Right atrium auricular region (tissue), 2 donors: Measurements from ENCODE around the genes RIBC2 and TTC38.

- PRO-cap = no peak
- RAMPAGE, long total RNA, 2 experiments = no peak in any of the 2 experiments
These were observed at the start of gene RIBC2 for GRCh38 chr22:45413288-45414369. Gene RIBC2 (plus strand): TSS chr22:45413693.

DNA sequence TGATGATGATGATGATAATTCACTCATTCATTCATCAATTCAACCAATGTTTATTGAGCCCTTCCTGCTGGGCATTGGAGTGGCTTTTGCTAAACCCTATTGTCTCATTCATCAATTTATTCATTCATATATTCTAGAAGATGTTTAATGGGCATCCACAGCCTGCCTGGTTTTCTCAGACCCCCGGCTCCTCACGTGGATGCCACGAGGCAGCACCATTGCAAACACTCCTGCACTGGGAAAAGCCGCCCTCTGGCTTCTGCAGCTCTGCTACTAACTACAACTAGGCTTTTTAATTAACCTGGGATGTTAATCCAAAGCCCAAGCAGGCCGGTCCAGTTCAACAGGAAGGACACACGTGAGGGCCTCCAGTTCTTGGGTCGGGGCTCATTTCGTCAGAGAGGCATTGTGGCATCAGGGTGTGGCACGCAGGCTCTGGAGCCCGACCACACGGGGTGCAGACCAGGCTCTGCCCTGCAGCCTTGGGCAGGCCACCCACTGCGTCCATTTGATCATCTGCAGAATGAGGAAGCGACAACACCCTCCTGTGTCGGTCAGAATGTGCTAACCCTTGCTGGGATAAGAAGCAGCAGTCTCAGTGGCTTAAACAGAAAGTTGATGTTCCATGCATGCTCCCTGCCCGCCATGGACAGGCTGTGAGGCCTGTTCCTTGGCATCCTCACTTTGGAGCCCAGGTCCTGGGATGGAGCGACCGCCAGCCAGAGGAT is 10.6 kb downstream of the RIBC2 start:
- PRO-cap = no peak
- RAMPAGE, long total RNA, 2 experiments = no peak in any of the 2 experiments

- PRO-cap = no peak
- RAMPAGE, long total RNA, 2 experiments = no peak in any of the 2 experiments
These were observed 69.1 kb upstream of the ATXN10 start for GRCh38 chr22:45602527-45602874.

GRCh38 chr22:45683378-45683577 is 11.6 kb downstream of the ATXN10 start:
- PRO-cap = no peak
- RAMPAGE, long total RNA, 2 experiments = no peak in any of the 2 experiments

- PRO-cap = no peak
- RAMPAGE, long total RNA, 2 experiments = no peak in any of the 2 experiments
These were observed 85.5 kb downstream of the ATXN10 start for GRCh38 chr22:45756953-45757623.

- PRO-cap = no peak
- RAMPAGE, long total RNA, 2 experiments = no peak in any of the 2 experiments
These were observed 97.4 kb downstream of the ATXN10 start for GRCh38 chr22:45769012-45769498.

DNA sequence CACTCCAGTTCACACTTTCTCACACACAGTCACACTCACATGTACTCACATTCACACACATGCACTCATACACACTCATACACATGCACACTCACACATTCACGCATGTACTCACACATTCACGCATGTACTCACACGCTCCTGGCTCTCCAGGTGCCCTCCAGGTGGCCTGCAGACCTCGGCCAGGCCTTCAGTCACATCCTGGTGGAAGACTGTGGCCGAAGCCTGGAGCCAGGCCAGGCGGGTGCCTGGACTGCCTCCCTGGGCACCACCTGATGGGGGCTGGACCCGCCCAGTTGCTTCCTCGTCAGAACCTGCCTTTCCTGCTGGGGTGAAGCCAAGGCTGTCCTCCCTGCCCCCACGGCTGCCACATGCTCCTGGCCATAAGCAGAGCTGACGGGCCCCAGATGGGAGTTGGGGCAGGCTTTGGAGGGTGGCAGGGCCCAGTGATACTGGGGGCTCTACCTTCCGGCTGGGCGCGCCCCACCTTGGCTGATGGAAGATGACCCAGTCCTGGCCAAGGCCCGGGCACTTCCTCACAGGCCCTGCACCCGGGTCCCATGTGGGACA is 89.4 kb downstream of the WNT7B start:
- PRO-cap = no peak
- RAMPAGE, long total RNA, 2 experiments = no peak in any of the 2 experiments

DNA sequence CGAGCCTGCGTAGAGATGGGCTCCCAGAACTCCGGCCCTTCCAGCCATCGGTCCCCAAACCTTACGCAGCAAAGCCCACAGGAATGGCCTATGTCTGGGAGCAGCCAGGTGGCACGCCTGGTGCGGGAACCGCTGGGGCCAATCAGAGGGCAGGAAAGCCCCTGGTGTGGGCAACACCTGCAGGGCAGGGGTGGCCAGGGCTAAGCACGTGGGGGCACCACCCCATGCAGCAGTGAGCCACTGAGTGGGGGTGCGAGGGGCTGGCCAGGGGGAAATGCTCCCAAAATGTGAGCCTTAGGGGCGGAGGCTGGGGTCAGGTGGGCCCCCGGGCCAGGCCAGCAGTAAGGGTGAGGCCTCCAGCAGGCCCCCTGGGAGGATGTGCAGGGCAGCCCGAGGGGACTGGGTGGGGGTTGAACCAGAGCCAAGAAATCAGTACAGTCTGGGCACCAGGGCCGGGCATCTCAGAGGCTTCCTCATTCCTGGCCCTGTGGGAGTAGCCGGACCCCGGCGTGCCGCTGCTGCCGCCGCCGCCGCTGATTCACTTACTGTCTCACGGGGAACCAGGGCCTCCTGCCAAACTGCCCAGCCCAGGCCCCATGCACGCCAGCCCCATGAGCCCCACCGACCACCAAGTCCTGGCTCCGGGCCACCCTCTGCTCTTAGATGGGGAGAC is 58.1 kb downstream of the WNT7B start:
- PRO-cap = no peak
- RAMPAGE, long total RNA, 2 experiments = no peak in any of the 2 experiments

DNA sequence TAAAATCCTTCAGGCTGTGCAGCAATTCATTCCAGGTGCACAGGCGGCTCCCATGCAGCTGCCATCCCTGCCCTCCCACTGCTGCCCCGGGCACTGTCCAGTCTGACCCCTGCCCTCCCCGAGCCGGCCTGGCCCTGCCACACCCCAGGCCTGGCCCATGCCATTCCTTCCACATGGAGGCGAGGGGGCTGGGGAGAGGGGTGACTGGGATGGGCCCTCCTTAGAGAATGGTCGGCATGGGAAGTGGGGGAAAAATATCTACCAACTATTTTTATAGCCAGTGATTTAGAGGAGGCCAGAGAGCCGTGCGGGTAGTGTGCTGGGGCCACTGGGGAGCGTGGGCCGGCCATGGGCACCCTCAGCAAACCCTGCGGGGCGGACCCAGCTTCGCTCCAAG is 21.9 kb downstream of the WNT7B start:
- PRO-cap = no peak
- RAMPAGE, long total RNA, 2 experiments = no peak in any of the 2 experiments

DNA sequence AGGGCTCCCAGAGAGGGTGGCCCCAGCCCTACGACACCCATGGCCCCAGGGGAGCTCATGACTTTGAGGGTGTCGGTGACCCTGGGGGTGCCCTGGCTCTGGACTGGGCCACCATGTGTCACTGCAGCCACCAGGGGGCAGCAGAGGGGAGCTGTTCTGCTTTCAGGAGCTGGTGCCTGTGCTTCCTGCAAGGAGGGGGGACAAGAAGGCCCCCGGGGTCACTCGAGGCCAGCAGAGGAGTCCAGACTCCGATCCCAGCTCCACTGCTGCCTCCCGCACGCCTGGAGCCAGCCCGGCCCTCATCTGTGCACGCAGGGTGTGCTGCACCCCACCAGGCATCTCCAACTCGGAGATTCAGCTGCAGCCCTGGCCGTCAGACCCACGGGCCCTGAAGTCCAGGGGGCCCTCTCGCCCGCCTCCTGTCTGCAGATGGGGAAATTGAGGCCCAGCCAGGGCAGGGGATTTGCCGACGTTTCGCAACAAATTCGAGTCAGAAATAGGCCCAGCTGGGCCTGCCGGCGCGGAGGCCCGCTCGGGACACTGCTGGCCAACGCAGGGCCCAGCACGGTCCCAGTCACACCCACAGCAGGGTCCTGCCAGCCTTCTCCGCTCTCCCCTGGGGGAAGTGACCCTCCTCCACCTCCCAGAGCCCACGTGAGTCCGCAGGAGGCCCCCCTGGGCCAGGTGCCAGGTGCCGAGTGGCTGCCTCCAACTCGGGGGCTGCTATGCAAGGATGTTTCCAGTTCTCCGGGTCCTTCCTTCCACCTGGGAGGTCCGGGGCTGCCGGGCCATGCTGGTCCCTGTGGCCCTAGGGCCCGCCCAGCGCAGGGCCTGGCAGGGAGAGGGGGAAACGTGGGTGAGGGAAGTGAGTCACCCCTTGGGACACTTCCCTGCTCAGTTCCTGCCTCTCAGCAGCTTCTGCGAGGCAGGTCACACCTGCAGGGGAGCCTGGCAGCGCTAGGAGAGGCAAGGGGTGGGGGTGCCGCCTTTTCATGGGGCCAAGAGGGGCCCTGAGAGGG is 29.7 kb upstream of the WNT7B start:
- PRO-cap = unidirectional peak, plus-strand start at position 203 of the sequence; bidirectional peak, plus-strand start at position 493 of the sequence, minus-strand start at position 307 of the sequence; bidirectional peak, plus-strand start at position 933 of the sequence, minus-strand start at position 795 of the sequence
- RAMPAGE, long total RNA, 2 experiments = no peak in any of the 2 experiments

DNA sequence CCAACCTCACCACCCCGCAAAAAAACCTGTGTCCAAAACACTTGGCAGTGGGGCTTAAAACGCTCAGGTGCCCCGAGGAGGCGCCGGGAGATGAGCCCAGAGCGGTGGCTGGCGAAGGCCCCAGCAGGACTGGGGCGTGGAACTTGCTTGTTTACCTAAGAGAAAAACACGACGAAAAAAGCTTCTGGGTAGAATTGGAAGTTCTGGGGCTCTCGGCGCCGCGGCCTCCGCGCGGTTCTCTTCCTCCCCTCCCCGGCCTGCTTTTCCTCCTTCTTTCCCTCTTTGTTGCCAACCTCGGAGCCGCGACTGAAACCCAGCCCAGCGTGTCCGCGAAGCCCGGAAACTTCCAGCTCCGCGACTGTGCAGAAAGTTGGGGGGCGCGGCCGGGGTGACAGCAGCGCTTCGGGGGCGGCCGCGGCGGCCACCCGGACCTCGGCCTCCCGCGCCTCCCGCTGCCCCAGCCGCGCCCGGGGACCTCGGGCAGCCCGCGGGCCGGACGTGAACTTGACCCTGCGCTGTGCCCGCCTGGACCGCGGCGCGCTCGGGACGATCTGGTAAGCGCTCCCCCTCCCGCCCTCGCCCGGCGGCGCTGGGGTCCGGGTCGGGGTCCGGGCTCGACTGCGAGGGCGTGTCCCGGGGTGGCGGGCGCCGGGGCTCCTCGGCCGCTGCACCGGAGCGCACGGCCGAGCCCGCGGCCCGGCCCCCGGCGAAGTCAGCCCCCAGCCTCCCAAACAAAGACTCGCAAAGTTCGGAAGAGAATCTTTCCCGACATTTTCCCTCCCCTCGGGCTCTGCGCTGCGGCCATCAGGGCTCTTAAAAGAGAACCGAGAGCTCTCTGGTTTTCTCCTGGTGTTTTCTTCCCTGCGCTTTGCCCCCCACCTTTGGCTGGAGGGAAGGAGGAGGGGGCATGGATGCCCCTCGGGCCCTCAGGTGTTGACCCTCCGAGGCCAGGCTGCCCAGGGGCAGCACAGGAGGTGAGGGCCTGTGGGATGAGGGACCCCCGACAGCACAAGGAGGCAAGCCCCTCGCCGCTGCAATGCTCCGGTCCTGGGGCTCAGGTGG is 67.8 kb upstream of the WNT7B start:
- PRO-cap = bidirectional peak, plus-strand start at position 99 of the sequence, minus-strand start at position 131 of the sequence; bidirectional peak, plus-strand start at position 394 of the sequence, minus-strand start at position 308 of the sequence; bidirectional peak, plus-strand start at position 515 of the sequence, minus-strand start at position 519 of the sequence
- RAMPAGE, long total RNA, 2 experiments = no peak in any of the 2 experiments

DNA sequence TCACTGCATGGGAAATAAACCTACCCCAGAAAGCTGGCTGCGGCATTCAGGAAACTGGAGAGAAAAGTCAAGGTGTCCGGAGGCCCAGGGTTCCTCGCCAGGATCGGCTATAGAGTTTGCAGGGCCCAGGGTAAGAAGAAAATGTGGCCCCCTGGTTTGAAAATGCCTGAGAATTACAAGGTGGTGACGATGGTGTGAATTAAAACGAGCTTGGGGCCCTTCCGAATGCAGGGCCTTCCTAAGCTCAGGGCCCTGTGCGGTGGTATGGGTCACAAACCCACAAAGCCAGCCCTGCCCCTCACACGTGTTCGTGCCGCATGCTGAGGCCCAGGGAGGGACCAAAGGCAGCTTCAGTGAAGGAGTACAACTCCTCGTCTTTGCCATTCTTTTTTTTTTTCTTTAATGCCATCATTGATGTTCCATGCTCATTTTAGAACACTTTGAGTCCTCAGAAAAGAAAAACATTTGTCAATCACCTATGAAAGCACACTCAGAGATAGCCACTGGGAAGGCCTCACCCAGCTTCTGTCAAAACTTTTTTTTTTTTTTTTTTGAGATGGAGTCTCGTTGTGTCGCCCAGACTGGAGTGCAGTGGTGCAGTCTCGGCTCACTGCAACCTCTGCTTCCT is 71.3 kb upstream of the WNT7B start:
- PRO-cap = no peak
- RAMPAGE, long total RNA, 2 experiments = no peak in any of the 2 experiments

DNA sequence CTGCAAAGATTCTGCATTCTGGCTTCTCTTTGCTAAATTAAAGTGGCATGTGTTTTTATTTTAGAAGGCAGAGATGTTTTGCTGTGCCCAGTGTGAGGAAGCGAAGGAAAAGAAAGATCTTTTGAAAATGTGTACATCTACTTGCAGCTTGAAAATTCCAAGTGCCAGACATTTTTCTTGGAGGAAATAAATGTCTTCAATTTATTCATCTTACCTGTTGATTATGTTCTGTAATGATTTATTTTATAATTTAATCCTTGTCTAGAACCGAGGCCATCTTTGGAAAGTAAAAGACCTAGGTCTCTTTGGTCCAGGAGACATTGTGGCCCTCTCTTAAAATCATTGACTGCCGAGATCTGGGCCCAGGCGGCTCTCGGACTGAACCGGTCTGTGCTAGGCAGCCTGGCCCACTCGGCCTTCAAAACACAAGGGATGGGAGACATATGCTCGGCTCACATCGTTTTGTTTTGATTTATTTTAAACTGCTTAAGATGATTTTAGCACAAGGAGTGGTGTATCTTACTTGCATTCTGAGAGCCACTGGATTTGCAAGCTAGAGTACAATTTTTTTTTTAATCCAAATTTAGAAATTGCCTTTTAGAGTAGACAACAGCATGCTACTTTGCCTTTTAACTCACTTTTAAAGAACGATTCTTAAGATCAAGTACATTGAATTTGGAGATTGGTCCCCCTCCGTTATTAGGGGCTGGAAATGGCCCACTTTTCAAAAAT is 80.2 kb upstream of the WNT7B start:
- PRO-cap = unidirectional peak, plus-strand start at position 342 of the sequence
- RAMPAGE, long total RNA, 2 experiments = no peak in any of the 2 experiments

- PRO-cap = no peak
- RAMPAGE, long total RNA, 2 experiments = no peak in any of the 2 experiments
These were observed 59.5 kb upstream of the PPARA start for GRCh38 chr22:46090765-46091350.

DNA sequence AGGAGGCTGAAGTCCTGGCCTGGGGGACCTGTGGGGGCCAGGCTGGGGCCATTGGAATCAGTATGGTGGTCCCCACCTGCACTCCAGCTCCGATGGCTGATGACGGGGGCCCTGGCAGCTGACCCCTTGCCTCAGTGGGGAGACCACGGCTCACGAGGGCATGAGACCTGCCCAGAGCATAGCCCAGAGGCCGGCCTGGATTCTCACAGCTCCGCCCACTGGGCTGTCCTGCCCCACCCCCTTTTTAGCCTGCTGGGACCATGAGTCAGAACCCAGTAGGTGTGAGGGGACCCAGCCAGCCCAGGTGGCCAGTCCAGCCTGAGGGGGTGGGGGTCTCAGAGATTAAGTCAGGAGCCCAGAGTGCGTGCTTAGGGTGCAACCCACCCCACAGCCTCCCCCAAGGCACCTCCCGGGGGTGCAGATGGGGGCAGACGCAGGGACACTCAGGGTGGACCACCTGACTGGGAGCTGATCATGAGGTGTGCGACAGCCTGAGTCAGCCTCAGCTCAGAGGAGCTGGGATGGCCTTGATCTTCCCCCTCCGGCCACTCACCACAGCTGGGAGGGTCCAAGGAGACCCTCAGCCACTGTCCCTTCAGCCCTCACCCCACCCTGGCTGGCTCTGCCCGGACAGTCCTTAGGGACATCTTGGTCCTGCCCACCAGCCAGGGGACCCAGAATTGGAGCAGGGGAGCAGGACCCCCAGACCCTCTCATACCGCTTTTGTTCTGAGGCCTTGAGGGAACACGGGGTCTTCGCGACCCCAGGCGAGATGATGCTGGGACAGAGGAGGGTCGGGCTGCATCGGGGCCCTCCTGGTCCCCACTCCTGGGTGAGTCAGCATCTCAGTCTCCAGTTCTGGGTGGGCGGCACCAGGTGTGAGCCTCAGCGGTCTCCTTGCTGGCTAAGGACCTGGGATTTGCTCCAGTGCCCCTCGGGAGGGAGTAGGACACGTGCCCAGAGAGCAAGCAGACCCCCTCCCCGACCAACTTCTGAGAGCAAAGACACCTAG is 39.9 kb upstream of the PPARA start:
- PRO-cap = no peak
- RAMPAGE, long total RNA, 2 experiments = no peak in any of the 2 experiments

DNA sequence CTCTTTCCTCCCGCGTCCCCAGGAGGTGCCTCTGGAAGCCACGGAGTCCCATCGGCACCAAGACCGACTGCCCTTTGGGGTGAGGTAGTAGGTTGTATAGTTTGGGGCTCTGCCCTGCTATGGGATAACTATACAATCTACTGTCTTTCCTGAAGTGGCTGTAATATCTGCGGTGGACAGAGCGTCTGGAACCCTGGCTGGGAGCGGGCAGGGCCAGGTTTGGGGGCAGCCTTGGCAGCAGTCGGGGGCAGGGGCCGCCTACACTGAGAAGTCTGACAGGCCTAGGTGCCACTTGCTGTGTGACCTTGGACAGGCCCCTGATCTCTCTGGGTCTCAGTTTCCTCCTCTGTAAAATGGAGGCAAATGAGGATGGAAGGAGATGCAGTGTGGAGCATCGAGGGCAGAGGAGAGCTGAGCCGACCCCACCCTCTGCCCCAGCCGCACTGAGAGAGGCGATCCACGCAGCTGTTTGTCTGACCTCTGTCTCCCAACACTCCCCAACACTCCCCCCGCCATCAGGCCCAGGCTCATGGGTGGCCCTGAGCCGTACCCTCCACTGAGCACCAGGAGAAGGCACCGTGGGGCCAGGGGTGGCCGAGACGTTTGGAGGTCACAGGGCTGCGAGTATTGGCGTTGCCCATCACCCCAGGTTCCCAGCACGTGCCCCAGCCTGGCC is 37.5 kb upstream of the PPARA start:
- PRO-cap = unidirectional peak, plus-strand start at position 80 of the sequence
- RAMPAGE, long total RNA, 2 experiments = no peak in any of the 2 experiments

GRCh38 chr22:46129135-46130288 is 20.8 kb upstream of the PPARA start:
- PRO-cap = no peak
- RAMPAGE, long total RNA, 2 experiments = no peak in any of the 2 experiments

- PRO-cap = no peak
- RAMPAGE, long total RNA, 2 experiments = no peak in any of the 2 experiments
These were observed 5.7 kb downstream of the PPARA start for GRCh38 chr22:46155944-46156569.

DNA sequence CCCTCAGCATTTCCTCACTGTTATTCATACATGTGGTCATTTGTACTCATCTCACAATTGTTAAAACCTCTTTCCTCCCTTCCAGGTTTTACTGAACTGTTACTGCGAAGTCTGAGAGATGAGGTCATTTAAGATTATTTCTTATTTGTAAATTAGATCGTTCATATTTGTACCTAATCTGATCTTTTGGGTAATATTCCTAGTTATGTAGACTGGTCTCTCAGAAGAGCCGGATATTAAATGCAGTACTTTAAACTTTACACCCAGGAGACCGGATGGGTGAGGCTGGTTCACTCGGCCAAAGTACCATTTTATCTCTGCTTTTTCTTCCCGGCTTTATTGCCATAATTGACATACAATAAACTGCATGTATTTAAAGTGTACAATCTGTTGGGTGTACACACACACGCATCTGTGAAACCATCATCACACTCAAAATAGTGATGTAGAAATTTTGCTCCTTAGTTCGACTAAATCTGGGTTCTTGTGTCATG is 47.0 kb downstream of the CDPF1 start:
- PRO-cap = no peak
- RAMPAGE, long total RNA, 2 experiments = no peak in any of the 2 experiments

- PRO-cap = unidirectional peak, plus-strand start at chr22:46267621; bidirectional peak, plus-strand start at chr22:46268008, minus-strand start at chr22:46267834
- RAMPAGE, long total RNA, 2 experiments = start-site peak on the plus strand in 2 of 2 experiments, at chr22:46268007-46268032 at its widest, 152 to 434 reads per replicate
These were observed at the start of gene TTC38 for GRCh38 chr22:46267325-46268176. Gene TTC38 (plus strand): TSS chr22:46268008.